Mammary epithelial cell (primary cell): ENCODE measurements around the genes ARHGEF38, NPNT and CYP2U1.

DNA sequence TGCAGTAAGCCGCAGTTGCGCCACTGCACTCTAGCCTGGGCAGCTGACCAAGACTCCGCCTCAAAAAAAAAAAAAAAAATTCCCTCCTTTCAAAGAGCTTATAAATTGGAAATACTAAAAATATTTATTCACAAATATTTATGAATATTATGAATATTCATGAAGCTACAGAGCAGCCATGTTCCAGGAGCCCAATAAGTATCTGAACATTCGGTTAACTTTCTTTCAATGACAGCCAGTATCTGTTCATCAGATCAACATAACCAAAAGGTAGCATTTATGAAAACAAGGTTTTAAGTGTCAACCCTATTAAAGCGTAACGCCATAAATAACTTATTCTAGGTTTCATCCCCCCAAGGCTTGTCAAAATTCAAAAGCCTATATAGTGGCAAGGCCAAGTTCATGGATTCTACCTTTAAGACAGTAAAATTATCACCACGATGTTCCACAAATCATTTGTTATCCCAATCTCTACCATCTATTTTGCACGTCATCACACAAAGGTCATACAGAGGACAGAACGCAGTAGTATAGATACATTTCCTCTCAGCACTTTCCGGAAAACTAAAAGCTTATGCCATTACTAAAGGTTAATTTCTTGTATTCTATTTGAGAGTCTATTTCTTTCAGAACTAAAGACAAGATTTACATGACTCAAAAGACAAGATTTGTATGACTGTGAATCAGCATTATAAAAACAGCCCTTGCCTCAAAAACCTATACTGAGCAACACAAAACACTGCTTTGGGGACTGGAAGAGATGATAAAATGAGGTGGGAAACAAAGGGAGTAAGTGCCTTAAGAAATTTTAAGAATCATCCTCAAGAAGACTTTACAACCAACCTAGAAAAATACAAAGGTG lies 7.9 kb downstream of the UBE2D3 start:
- CAGE, long polyA plus RNA, result no peak
- RRBS, result no CpG with 5 or more reads among the region's 10 CpGs

- CAGE, long polyA plus RNA, result no peak
- RRBS, result no CpG with 5 or more reads among the region's 12 CpGs
Observed at GRCh38 chr4:102826459-102826635, 1.0 kb downstream of the UBE2D3 start.

DNA sequence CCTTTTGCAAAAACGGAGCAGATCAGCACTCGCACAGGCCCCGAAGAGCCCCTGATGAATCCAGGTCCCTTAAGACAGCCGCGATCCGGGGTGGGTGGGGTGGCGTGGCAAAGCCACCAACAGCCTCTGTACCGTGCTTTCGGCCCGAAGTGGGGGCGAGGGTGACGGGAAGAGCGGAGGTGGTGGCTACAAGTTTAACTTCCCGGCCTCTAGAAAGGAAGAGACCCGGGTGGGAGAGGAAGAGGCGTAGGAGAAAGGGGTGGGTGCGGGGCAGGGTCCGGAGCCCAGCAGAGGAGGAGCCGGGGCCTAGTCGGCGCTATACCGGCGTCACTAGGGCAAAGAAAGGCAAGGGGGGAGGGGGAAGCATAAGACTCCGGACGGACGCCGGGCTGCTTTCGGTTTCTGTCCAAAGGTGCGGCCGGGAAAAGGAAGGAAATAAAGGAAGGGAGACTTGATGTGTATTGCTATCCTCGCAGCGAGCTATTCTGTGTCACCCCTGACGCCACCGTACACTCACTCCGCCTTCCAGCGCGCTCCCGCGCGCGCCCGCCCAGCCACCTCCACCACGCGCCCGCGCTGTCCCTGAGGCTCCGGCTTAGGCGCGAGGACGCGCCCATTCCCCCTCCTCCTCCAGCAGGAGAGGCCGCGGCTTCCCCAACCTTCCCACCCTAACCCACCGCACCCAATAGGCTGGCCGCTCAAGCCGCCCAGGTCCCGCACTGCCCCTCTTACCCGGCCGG lies 545 bp downstream of the UBE2D3 start:
- CAGE, long polyA plus RNA, result no peak
- RRBS, result 2% methylated on average over 4 of the region's 59 CpGs

- CAGE, long polyA plus RNA, result no peak
- RRBS, result no CpG with 5 or more reads among the region's 4 CpGs
Observed at GRCh38 chr4:103074726-103075173, 1.8 kb downstream of the SLC9B2 start.

DNA sequence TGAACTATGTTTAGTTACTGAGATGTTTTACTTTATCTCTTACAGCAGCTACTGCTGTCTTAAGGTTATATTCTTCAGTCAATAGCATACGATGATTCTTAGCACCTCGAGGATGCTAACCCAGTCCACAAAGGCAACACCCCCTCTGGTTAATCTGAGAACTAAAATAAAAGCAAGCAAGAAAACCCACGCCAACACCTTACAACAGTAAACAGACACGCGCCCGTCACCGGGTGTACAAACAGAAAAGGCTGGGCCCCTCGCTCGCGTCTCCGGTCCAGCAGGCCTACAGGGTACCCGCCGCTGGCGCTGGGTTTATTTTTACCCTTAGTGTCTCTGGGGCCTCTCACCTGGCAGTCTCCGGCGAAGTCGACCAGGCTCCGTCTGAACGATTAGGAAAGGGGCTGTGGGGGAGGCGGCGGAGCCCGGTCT lies 711 bp downstream of the SLC9B2 start:
- CAGE, long polyA plus RNA, result no peak
- RRBS, result 2% methylated on average over 12 of the region's 22 CpGs

DNA sequence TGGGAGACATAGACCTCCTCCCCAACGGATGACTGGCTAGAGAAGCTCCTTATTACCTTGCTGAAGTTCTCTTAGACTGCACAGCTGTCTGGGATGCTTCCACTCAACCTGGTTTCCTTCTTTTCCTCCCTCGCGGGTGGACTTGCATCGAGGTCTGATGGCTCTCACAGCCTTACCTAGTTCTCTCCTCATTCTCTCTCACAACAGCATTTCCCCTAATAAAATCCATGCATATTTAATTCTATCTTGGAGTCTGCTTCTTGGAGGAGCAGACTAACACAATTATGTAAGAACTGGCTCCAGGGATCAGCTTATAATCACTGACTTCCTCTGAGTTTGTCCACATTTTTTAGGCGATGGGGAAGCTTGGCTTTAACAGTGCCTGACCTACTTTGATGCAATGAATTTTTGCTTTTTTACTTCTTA lies 1.0 kb downstream of the BDH2 start:
- CAGE, long polyA plus RNA, result no peak
- RRBS, result no CpG with 5 or more reads among the region's 5 CpGs

DNA sequence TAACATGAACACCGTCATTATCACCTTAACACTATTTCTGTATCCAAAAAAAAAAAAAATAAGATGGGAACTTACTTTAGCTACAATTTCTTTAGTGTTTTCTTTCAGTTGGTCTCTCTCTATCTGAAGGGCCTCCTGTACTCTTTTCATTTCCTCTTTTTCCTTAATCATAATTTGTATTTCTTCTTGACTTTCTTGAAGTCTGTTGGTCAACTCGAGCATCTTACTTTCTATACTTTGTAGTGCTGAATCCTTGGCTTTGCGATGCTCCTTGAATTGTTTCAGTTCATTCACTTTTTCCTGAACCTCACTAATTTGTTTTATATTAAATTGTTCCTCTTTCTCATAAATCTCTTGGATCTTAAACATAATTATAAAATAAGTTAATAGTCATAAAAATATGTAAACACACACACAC lies 45.4 kb upstream of the BDH2 start:
- CAGE, long polyA plus RNA, result no peak
- RRBS, result no CpG with 5 or more reads among the region's 3 CpGs

GRCh38 chr4:103158738-103159366 lies 39.3 kb downstream of the CENPE start:
- CAGE, long polyA plus RNA, result no peak
- RRBS, result no CpG with 5 or more reads among the region's 5 CpGs

- CAGE, long polyA plus RNA, result no peak
- RRBS, result no CpG with 5 or more reads among the region's 9 CpGs
Observed at GRCh38 chr4:105158673-105159212, 12.1 kb downstream of the TET2 start.

DNA sequence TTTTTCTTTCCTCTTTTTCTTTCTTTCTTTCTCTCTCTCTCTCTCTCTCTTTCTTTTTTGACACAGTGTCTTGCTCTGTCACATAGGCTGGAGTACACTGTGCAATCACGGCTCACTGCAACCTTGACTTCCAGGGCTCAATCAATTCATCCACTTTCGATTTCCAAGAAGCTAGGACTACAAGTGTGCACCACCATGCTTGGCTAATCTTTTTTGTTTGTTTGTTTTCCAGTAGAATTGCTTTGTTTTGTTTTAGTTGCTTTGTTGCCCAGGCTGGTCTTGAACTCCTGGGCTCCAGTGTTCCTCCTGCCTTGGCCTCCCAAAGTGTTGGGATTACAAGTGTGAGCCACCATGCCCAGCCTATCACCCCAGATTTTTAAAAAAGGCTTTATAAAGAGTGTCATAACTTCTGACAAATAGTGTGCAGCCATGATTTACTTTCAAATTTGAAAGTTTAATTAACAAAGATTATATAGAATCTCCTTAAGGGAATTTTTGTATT lies 70.8 kb downstream of the PPA2 start:
- CAGE, long polyA plus RNA, result no peak
- RRBS, result no CpG with 5 or more reads among the region's 2 CpGs

DNA sequence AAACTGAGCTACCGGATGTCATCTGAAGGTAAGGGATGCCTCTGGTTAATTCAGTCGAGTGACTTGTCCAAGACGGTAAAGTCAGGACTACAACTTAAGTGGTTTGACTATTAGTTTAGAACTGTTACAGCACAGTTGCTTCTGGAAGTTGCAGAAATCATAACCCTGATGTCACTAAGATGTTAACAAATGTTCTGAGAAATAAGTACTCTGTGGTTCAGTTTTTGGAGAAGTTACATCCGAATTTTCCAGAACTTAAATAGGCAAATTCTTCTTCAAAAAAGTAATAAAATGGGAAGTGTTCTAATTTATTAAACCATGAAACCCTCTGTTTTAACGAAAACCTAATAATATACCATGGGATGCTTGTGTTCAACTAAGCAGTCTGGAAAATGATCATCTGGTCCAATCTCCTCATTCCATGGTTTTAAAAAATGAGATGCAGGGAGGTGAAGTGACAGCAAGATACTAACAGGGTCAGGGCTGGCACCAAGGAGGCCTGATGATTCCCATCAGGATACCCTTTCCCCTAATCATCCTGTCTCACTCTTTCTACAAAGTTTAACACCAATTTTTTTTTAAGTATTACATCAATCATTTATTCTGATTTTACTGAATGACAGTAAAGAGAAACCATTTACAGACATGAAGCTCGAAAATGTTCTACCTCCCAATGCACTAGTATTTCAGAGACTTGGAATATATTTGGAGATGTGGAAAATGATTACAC lies 2.9 kb downstream of the PPA2 start:
- CAGE, long polyA plus RNA, result no peak
- RRBS, result no CpG with 5 or more reads among the region's 6 CpGs

DNA sequence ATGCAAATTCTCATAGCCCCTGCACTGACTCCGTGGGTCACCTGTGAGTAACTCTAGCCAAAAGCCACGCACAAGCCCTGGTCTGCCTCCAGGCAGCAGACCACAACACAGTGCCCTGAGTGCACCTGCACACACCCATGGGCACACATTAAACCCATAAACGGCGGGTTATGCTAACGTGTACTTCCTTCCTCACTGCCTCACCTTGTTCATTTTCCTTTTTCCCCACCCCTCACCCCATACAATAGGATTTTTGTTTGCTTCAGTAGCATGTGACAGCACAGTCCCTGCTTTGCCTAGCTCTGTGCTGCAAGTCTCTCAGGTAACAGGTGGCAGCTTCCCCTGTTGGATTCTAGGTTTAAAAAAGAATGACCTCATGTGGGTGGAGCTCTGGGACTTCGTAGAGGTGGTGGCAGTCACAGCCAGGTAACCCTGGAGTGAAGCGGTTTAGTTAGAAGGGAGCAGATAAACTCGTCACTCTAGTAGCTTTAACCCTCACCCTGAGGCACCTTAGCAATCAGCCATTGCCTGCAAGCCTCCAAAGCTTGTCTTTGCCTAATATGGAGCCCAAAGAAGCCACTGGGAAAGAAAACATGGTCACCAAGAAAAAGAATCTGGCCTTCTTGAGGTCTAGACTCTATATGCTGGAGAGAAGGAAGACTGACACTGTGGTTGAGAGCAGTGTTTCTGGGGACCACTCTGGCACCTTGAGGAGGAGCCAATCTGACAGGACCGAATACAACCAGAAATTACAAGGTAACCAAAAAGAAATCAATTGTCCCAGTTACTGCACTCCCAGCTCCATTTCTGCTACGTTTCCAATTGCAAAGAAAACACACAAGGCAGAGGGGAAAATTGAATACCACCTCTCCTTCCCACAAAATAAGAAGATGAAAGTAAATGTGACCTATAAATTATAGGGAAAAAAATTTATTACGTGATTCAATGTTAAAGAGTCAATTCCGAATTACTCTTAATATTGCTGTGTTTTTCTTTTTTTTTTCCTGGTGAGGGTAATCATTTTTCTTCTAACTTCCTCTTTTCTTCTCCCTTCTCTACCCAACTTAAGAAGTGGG lies at the start of gene ARHGEF38:
TSS of gene ARHGEF38 (plus strand) at position 415 of the 1,076 bp plus-strand sequence.
- CAGE, long polyA plus RNA, result no peak
- RRBS, result no CpG with 5 or more reads among the region's 12 CpGs

DNA sequence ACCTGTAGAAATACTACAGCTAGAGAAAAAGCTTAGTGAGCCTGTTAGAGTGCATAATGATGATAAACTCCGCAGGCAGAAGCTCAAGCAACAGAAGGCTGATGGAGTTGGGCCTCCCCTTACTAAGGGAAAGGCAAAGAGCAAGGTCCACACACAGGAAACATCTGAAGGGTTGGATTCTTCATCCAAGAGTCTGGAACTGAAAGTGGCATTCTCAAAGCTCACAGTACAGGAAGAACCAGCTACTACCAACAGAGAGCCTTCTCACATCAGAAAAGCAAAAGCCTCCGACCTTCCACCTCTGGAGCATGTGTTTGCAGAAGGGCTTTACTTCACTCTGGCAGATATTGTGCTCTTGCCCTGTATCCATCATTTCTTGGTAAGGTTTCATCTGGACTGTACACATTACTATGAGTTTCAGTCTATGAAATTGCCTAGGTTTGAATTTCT lies 10.6 kb downstream of the GSTCD start:
- CAGE, long polyA plus RNA, result no peak
- RRBS, result no CpG with 5 or more reads among the region's 2 CpGs

DNA sequence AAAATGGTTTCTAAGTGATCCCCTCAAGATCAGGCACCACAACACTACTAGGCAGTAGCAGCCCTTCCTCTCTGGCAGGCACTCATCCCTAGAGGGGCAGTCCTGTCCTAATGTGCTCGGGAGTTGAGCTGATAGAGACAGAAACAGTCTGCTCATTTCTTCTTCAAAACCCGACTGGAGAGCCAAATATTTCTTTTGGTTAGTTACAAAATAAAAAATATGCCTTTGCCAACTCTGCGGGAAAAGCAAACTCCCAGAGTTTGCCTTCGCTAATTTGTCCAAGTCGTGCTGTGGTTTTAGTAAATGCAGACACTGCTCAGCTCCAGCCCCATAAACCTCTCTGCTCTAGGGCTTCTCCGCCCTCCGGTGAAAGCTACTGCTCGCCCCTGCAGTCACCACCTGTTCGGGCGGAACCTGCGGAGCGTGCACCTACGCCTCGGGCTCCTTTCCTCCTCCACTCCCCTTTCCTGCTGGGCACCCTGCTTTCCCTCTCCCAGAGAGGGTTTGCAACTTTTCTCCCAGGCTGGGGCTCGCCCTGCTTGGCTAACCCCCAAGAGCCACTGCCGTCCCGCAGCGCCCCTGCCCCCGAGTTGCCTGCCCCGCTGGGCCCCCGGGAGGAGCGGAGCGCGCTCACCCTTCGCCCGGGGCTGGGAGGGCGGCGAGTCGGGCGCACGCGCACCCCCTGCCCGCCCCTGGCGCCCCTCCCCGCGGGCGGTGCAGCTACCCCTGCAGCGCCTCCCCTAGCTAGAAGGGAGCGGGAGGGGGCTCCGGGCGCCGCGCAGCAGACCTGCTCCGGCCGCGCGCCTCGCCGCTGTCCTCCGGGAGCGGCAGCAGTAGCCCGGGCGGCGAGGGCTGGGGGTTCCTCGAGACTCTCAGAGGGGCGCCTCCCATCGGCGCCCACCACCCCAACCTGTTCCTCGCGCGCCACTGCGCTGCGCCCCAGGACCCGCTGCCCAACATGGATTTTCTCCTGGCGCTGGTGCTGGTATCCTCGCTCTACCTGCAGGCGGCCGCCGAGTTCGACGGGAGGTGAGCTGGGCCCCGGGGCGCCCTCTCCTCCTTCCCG lies at the start of gene NPNT:
TSS of gene NPNT (plus strand) at position 777 of the 1,066 bp plus-strand sequence.
- CAGE, long polyA plus RNA, result no peak
- RRBS, result no CpG with 5 or more reads among the region's 74 CpGs

- CAGE, long polyA plus RNA, result no peak
- RRBS, result no CpG with 5 or more reads among the region's 2 CpGs
Observed at GRCh38 chr4:105910203-105910402, 14.8 kb downstream of the NPNT start.

DNA sequence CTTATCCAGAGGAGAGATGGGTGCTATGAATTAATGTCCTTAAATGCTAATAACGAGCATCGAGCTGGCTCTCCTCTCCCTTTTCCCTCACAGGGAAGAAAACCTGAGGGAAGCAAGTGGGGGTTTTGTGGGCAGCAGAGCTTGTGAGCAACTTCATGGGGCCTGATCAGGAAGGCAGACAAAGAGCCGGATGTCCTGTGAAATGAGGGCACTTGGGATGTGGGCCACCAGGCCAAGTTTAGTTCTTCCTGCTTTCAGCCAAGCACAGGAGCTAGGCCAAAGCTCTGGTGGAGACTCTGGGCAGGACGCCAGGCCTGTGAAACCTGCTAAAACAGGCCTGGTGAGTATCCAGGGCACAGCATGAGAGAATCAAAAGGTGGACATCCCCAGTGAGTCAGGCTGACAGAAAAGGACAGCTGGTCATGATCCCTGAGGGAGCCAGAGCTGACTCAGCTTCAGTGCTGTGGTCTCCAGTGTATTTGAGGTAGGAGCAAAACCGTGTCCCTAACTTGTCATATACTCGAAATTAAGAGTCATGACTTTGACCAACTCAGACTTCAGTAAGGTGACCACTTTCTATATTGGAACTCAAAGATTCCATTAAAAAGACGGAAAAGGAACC lies 95.7 kb downstream of the NPNT start:
- CAGE, long polyA plus RNA, result no peak
- RRBS, result no CpG with 5 or more reads among the region's 7 CpGs

DNA sequence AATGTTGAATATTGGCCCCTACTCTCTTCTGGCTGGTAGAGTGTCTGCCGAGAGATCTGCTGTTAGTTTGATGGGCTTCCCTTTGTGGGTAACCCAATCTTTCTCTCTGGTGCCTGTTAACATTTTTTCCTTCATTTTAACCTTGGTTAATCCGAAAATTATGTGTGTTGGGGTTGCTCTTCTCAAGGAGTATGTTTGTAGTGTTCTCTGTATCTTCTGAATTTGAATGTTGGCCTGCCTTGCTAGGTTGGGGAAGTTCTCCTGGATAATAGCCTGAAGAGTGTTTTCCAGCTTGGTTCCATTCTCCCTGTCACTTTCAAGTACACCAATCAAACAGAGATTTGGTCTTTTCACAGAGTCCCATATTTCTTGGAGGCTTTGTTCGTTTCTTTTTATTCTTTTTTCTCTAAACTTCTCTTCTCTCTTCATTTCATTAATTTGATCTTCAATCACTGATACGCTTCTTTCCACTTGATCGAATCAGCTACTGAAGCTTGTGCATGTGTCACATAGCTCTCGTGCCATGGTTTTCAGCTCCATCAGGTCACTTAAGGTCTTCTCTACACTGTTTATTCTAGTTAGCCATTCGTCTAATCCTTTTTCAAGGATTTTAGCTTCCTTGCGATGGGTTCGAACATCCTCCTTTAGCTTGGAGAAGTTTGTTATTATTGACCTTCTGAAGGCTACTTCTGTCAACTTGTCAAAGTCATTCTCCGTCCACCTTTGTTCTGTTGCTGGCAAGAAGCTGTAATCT lies 177.3 kb downstream of the NPNT start:
- CAGE, long polyA plus RNA, result no peak
- RRBS, result no CpG with 5 or more reads among the region's 10 CpGs

DNA sequence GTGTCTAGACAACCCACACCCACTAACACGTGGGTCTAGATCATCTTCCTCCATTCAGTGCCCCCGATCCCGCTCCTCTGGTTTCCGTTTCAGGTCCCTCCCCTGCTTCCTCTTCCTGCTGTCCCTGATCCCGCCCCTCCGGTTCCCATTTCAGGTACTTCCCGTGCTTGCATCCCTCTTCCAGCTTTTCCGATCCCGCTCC lies 339.0 kb downstream of the PAPSS1 start:
- CAGE, long polyA plus RNA, result no peak
- RRBS, result 97% methylated on average over 4 of the region's 9 CpGs

DNA sequence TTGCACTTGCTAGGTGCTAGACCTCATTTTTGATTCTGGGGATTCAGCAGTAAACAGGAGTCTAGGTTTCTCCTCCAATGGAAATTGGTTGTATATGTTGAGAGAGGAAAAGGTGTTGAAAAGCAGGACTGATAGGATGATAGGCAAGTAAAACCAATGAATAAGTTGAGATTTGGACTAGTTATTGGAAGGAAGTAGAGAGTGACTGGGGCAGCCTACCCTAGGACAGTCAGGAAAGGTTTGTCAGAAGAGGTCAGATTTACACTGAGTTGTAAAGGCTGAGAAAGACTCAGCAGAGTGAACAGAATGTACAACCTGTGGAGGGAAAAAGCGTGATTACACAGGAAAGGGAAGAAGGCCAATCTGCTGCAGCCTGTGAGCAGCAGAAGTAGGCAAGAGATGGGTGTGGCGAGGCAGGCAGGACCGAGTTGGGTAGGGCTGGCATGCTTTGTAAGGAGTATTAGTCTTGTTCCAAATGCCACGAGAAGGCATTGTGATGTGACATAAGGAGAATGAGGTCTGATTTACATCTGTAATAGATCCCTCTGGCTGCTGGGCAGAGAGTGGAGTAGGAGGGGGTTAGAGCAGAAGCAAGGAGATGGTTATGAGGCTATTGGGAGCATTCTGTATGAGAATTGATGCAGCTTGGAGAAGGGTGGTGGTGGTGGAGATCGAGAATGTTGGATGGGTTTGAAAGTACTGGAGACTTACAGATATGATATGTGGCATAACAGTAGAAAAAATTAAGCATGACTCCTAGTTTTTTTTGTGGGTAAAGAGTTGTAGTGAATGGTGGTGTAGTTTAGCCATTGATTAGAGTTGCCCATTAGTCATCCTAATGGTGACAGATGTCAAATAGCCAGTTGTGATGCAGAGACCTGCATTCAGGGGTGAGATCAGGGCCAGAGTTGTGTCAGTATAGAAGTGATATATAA lies 12.7 kb downstream of the SGMS2 start:
- CAGE, long polyA plus RNA, result no peak
- RRBS, result no CpG with 5 or more reads among the region's 5 CpGs

DNA sequence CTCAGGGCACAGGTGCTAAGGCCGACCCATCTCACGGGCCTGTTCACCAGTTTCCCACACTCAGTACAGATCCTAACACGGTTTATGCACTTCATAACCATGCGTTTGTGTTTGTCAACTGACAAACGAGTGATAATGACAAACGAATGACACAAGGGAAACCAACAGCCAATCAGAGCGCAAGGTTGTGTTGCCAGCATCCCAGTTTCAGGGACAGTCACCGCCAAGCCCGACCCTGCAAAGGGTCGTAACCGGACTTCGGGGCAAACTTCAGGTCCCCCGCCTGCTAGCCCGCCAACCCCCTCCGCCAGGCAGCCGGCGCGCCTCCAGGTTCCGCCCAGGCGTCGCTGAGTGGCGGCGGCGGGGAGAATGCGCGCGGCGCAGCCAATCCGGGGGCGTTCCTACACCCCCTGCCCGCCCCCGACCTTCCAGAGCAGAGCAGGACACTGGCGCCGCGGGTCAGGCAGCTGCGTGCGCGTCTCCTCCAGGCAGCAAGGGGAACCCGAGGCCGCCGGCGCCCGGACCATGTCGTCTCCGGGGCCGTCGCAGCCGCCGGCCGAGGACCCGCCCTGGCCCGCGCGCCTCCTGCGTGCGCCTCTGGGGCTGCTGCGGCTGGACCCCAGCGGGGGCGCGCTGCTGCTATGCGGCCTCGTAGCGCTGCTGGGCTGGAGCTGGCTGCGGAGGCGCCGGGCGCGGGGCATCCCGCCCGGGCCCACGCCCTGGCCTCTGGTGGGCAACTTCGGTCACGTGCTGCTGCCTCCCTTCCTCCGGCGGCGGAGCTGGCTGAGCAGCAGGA lies at the start of gene CYP2U1:
TSS of gene CYP2U1 (plus strand) at position 431 of the 796 bp plus-strand sequence.
- CAGE, long polyA plus RNA, result no peak
- RRBS, result 1% methylated on average over 23 of the region's 76 CpGs